Brain (tissue), 1 donor: ENCODE measurements around a stretch of chr2.

DNA sequence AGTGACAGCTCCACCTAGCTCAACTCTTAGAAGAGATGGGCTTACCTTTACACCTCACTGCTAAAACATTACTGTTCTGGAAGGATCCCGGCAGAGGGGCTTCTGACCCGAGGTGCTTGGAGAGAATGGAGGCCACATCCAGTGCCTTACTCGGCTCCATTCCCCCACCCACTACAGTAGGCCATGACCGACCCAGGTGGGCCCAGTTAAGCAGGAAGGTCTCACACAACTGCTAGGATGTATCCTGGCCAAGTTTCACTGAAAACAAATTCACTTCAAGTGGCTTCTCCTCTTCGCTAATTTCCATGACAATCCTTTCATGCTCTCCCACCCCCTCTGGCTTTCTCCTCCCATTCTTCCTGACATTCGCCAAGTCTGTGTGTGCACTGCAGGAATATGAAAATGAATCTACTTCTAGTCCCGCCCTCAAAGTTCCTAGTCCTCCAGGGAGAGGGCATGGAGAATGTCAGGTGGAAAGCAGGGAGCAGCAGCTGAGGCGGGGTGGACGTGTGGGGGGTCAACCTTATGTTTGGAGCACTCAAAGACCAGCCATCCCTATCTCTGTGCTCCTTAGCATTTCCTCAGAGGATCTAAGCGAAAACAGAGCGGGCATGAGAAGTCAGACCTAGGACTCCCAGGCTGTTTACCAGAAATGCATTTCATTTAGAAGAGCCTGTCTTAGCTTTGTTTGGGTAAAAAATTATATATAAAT lies 11.8 kb downstream of the WIPF1 start:
- RRBS, result no CpG with 5 or more reads among the region's 11 CpGs

- RRBS, result no CpG with 5 or more reads among the region's 4 CpGs
These were observed 612 bp downstream of the WIPF1 start for GRCh38 chr2:174596890-174597494.

- RRBS, result no CpG with 5 or more reads among the region's 6 CpGs
These were observed 1.8 kb upstream of the WIPF1 start for GRCh38 chr2:174599311-174599870.

- RRBS, result 1% methylated on average over 23 of the region's 56 CpGs
These were observed 82.5 kb downstream of the CHRNA1 start for GRCh38 chr2:174681430-174682479.

DNA sequence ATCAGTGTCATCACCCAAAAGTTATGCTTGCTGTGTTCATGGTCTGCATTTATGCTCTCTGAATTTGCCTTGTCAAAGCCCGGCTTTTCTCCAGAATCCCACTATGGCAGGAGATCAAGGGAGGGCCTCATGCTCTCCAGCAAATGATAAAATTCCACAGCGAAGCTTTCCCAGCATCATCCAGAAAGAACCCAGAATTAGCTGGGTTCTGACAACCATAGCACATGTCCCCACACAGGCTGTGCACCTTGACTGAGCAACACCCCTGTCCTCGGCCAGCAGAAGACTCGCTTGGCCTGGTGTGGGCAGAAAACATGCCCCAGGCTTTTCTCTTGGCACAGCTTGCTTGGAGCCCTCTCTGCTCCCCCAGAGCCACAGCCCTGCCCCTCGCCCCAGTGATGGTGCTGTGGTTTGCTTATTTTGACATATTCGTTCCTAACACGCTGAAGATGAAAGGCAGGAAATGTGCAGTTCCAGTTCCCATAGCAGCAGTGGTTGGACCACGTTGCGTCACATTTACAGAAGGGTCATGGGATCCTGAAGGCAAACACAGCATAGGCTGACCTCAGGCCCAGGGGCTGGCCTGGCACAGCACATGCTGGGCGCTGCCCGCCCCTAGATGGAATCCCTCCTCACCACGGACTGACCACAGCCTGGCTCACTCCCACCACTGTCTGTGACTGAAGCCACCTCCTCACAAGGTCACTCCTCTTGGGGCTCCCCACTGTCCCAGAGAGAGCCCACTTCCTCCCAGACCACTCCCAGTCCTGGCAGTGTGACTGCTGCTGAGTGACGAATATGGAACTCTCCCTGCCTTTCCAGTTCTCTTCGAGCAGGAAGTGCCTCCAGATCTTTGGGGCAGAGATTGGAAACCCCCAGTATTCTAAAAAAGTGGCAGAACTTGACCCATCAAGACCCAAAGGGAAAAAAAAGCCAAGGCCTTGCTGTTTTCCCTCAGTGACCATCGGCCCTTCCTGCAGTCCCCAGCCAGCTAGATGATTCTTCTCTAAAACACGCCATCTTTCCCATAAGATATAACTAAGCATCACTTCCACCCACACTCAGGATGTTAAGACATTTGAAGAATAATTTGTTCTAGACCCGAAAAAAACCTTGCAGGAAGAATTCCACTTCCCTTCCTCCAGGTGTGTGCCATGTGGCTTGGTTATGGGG lies 14.3 kb upstream of the CHRNA1 start:
- RRBS, result no CpG with 5 or more reads among the region's 17 CpGs

- RRBS, result no CpG with 5 or more reads among the region's 16 CpGs
These were observed 24.2 kb upstream of the CHRNA1 start for GRCh38 chr2:174788315-174789058.

DNA sequence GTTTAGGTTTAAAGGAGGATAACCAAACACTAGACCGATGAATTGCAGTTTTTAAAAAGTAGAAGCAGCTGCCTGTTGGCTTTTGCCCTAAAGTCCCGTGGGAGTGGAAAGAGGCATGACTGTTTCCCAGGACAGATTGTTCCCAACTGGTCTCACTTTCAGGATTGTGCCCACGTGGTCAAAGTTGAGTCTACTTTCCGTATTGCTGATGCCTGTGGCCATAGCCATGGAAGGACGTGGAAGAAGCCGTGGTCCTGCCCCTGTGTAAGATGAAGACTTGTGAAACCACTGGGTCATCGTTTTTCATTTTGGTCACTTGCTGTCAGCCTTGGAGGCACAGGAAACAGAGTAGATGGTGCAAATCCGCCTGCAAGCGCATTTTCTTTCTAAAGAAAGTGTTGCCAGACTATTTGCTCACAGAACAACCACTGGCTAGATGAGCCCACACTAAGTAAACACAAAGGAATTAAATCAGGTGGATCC lies 23.0 kb upstream of the CHN1 start:
- RRBS, result no CpG with 5 or more reads among the region's 9 CpGs

GRCh38 chr2:175167270-175168072 lies 532 bp downstream of the ATF2 start:
- RRBS, result no CpG with 5 or more reads among the region's 47 CpGs

GRCh38 chr2:175168461-175169145 lies 600 bp upstream of the ATF2 start:
- RRBS, result 2% methylated on average over 9 of the region's 18 CpGs

GRCh38 chr2:175593681-175594796 lies 408.0 kb downstream of the LNPK start:
- RRBS, result no CpG with 5 or more reads among the region's 37 CpGs

DNA sequence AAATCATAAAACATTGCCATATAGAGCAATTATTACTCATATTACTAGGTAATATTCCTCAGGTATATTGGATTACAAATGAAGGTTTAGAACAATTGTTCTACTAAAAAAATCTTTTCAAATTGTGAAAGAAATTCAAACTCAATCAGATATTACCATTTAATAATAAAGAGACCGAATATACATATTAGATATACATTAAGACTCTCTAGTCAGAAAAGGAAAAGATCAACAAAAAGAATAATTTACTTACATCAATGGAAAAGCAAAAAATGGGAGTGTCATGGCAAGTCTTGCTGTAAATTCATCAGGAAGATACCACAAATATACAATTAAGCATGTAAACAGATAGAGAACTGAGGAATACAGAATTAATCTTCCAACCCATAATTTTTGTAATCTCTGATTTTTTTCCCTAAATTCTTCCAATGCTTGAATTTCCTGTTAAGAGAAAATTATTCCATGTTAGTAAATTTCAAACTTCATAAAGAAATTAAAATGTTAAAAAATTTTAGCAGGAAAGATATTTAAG lies 10.0 kb downstream of the LNPK start:
- RRBS, result no CpG with 5 or more reads among the region's 1 CpG

GRCh38 chr2:176001162-176002136 lies 618 bp downstream of the LNPK start:
- RRBS, result no CpG with 5 or more reads among the region's 35 CpGs

DNA sequence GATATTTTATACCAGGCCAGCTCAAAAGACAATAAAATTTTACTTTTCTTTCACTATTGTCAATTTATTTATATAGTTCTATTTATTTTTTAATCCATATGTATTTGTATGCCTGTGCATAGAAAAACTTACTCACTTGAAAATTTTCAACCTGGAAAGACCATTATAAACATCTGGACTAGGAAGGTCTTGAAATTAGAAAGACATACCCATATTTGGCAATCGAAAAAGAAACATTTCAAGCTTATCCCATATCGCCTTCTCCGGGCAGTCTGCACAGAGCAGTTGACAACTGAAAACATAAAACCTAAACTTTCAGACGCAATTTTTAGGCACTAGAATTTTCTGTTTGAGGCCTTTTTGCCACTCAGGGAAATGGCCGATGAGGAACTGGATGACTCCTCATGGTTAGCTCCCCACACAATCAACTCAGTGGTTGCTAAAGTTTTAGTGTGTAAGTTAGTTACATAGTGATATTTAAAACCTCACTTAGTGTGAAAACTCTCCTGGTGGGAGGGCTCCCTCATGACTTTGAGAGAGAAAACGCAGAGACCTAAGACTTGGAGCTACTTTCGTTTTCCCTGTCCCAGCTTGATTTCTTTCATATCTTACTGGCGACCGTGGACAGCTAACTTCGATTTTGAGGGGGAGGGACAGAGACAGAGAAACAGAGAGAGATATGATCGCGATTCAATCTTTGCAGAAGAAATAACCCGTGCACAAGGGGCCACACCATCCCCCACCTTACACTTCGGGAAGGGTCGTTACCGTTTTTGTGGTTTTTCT lies 3.2 kb upstream of the HOXD12 start:
- RRBS, result no CpG with 5 or more reads among the region's 16 CpGs

DNA sequence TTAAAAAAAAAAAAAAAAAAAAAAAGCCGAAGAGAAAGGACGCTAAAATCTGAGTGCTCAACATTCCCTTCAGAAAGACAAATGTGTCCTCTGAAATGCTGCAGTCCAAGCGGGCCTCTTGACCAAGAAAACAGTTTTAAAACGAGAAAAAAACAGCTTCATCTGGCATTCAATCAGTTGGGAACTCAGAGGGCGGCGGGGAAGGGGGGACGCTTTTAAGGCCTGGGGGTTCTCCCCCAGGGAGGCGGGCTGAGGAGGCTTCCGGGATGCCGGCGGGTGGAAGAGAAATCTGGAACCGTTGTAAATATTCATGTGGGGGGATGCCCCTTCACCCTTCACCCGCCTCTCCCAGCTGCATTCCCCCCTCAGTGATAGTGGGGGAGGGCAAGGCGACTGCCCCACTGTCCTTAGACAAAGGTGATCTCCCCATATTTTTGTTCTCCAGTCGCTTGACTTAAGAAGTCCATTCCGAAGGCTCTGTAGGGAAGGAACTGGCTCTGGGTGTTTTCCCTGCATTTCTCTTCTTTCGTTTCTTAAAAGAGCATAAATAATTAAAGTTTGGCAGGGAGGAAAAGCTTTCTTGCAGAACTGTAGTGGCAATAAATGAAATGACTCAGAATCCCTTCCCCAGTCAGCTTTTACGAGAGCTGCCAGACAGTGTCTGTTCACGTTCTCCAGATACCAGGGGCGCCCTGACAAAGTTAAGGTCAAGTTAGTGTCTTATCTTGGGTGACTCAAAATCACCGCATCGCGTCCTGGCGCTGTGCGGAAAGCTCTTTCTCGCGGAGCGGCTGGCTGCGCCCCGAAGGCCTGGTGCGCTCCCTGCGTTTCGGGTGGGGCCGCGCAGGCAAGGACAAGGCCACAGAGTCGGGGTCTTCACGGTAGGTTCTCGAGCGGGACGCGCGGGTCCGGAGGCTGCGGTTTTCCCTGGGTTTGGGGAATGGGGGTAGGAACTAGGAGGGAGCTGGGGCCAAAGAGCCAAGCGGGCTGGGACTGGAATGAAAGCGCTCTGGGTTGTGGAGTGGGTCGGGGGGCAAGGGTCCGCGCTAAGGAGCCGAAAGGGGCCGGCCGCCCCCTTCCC lies 3.0 kb upstream of the HOXD11 start:
- RRBS, result no CpG with 5 or more reads among the region's 52 CpGs

- RRBS, result no CpG with 5 or more reads among the region's 5 CpGs
These were observed 1.5 kb downstream of the HOXD10 start for GRCh38 chr2:176118079-176118529.

DNA sequence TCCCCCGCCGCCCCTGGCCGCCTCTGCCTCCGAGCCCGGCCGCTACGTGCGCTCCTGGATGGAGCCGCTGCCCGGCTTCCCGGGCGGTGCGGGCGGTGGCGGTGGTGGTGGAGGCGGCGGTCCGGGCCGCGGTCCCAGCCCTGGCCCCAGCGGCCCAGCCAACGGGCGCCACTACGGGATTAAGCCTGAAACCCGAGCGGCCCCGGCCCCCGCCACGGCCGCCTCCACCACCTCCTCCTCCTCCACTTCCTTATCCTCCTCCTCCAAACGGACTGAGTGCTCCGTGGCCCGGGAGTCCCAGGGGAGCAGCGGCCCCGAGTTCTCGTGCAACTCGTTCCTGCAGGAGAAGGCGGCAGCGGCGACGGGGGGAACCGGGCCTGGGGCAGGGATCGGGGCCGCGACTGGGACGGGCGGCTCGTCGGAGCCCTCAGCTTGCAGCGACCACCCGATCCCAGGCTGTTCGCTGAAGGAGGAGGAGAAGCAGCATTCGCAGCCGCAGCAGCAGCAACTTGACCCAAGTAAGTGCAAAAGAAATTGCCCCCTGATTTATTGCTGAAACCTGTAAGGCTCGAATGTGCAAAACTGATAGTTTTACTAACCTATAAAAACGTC lies 655 bp downstream of the HOXD9 start:
- RRBS, result 4% methylated on average over 34 of the region's 56 CpGs

GRCh38 chr2:176123680-176124350 lies 1.3 kb downstream of the HOXD9 start:
- RRBS, result 4% methylated on average over 1 of the region's 29 CpGs

- RRBS, result no CpG with 5 or more reads among the region's 28 CpGs
These were observed 2.1 kb downstream of the HOXD9 start for GRCh38 chr2:176124351-176125328.

DNA sequence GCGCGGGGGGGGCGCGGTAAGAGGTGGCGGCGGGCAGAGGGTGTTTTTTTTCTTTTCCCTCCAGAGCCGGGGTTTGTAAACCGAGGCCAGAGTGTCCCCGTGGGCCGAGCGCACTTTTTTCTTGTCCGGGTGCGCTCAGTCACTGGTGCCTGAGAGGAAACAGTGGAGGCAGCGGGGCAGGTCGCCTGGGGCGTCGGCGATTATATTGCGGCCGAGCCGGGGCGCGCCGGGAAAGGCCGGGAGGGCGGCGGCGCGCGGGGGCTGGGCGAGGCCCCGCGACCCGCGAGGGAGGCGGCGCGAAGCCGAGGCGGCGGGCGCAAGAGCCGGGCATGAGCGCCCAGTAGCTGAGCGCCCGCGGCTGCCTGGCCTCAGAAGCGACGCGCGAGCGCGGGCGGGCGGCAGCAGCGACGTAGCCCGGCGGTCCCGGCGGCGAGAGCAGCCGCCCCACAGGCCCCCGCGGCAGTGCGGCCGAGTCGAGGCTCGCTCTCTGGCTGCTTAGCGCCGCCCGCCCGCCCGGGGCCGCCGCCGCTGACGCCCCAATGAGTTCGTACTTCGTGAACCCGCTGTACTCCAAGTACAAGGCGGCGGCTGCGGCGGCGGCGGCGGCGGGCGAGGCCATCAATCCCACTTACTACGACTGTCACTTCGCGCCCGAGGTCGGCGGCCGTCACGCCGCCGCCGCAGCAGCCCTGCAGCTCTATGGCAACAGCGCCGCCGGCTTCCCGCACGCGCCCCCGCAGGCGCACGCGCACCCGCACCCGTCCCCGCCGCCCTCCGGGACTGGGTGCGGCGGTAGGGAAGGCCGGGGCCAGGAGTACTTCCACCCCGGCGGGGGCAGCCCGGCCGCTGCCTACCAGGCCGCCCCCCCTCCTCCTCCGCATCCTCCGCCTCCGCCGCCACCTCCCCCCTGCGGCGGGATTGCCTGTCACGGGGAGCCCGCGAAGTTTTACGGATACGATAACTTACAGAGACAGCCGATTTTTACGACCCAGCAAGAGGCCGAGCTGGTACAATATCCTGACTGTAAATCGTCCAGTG lies 642 bp downstream of the HOXD8 start:
- RRBS, result 4% methylated on average over 60 of the region's 139 CpGs

DNA sequence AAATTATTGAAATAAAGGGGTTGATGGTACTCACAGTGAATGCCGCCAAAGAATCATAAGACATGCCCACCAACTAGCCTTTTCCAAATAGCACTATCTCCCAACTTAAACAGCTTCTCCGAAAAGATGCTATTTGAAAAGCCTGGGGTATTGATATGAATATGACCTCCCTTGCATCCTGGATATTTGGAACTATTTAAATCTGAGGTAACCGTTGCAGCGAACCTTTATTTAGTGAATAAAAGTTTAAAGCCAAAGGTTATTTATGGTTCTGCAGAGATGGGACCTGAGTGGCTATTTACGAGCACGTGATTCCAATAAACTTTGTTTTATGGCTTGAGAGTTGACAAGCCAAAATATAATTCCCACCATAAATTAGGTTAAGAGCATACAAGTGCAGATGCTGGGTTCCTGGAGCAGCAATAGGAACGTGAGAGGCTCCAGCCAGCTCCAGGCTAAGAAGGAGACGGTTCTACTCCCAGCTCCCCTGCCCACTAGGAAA lies 5.3 kb upstream of the HOXD4 start:
- RRBS, result no CpG with 5 or more reads among the region's 8 CpGs